CD14-positive monocyte (primary cell): ENCODE measurements around the gene TPO.

- CAGE, long polyA plus RNA: no peak
Measured at GRCh38 chr2:10708-11019, 35.6 kb downstream of the FAM110C start.

DNA sequence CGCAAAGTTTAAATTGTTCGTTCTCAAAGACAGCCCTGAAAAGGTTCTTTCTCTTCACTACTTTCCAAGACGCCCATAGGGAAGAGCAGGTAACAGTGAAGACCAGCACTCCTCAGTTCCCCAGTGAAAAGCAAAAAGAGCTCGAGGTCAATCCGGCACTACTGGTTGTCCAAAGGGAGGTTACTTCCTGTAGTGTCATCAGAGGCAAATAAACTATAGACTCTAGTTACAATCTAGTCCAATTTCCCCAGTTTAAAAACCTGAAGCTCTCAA lies 1.8 kb downstream of the FAM110C start:
- CAGE, long polyA plus RNA: no peak

DNA sequence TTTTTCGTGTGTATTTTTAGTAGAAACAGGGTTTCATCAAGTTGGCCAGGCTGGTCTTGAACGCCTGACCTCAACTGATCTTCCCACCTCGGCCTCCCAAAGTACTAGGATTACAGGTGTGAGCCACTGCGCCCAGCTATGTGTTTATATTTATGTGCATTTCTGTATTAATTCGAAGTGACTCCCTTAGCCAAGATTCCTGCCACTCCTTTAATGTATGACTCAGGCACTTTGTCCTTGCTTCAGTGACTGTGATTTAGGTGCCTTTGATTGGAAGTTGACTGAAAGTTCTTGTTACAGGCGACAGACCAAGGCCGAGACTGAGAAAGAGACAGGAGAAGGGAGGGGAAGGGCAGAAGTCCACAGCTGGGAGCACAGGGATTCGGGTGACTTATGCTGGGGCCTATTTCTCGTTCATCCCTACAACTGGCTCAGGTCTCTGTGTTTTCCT lies 42.7 kb downstream of the TMEM18 start:
- CAGE, long polyA plus RNA: no peak

DNA sequence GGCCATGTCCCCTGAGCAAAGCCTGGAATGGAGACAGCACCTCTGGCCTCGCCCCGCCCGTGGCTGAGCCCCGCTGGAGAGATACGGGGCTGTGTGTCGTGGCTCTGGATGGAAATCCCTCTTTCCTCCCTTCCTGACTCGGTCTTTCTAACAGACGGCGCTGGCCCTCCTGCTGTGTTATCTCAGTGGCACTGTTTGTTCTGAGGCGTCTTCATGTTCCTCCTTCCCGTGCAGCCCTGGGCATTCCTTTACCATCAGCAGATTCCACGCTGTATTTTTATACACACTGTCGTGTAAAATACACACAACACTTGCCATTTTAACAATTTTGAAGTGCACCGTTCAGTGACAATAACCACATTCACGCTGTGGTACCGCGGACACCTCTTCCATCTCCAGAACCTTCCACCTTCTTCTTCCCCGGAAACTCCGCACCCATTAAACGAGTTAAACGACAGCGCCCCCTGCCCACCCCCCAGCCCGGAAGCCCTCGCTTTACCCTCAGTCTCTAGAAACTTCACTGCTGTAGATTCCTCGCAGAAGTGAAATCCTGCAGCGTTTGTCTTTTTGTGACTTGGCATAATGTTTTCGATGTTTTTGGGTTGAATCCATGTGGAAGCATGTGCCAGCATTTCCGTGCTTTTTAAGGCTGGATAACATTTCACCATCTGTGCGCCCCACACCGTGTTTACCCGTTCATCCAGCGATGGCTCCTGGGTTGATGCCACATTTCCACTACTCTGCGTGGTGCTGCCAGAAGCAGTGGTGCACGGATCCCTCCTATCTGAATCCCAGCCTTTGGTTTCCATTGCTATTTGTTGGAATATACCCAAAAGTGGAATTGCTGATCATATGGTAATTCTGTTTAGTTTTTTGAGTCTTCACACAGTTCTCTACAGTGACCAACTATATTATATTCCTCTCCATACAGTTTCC lies 31.9 kb upstream of the TMEM18 start:
- CAGE, long polyA plus RNA: no peak

- CAGE, long polyA plus RNA: no peak
Measured at GRCh38 chr2:1162684-1163662, 212.3 kb downstream of the SNTG2 start.

DNA sequence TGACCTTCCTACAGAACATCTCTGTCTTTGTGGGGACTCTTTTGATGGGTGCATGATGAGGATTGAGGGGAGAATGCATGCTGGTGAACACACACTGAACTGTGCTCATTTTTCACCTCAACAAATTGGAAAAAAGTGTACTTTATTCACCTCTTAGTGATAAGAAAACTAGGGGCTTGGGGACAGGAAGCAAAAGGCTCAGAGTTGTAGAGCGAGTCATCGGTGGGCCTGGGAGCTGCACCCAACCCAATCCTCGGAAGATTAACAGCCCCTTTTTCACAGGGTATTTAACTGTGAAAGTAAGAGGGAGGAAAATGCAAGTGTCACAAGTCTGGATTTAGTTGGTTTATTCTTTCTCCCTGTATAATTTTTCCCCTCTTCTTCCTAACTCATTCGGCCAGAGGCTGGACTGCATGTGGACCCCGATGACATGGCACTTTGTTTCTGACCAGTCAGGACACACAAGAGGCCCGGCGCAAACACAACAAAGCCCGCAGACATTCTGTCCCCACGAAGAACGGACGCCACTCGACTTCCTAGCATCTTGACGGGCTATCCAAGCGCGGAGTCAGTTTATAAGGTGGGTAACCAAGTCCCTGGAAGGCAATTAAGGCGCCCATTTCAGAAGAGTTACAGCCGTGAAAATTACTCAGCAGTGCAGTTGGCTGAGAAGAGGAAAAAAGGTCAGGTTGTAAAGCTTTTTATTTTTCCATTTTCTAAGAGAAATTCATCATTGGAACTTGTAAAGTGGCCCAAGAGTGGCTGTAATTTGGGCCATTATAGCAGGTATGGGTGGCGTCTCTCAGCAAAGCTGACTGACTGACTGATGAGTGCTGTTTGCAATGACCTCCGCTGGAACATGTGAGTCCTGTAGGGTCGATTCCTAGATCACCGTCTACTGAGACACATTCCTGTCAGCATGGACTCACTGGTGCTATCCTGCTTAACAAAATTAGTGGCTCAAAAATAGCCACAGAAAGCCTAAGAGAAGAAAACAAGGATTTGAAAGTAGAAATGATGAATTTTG lies at the start of gene TPO:
TSS of gene TPO (plus strand) at position 601 of the 1,027 bp plus-strand sequence.
- CAGE, long polyA plus RNA: no peak

DNA sequence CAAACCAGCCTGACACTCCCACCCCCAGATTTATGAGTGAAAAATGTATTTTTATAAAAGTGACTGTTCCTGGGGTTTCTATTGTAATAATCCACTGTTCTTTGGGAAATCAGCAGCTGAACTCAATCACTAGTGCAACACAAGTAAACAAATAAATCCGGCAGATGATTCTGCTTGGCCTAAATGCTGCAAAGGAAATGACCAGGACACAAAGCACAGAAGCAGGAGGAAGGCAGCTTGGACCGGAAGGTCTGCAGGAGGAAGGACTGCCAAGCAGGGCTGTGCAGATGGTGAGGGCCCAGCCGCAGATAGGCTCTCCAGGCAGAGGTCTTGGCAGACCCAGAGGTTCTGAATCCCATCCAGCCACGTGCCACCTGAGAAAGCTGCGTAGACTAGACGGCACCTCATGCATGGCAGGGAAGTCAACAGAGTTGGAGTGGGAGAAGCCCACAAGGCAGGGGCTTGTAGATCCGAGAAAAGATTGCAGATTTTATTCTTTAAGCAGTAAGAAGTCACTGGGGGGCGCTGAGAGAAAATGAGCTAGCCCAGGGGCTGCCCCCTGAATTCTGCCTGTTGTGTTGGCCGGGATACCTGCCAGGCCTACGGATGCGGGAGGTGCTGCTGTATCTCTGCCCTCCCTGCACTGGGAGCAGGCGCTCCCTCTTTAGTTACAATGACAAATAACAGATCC lies 153.6 kb downstream of the PXDN start:
- CAGE, long polyA plus RNA: no peak

GRCh38 chr2:1591257-1591738 lies 153.0 kb downstream of the PXDN start:
- CAGE, long polyA plus RNA: no peak

GRCh38 chr2:1625213-1626177 lies 118.8 kb downstream of the PXDN start:
- CAGE, long polyA plus RNA: no peak

- CAGE, long polyA plus RNA: no peak
Measured at GRCh38 chr2:1640501-1641157, 103.7 kb downstream of the PXDN start.

DNA sequence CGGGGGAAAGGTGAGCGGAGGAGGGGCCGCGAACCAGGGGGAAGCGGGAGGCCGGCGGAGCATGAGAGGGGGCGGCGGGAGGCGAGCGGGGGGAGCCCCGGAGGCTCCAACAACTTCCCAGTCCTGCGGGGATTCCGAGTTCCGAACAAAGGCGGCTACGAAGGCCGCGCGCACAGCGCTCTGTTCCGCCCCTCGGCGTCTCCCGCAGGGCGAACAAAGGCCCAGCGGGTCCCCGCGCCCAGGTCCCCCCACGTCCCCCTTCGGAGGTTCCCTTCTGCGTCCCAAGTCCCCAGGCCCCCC lies 523 bp downstream of the PXDN start:
- CAGE, long polyA plus RNA: no peak

- CAGE, long polyA plus RNA: no peak
Measured at GRCh38 chr2:1997250-1997984, 253.1 kb upstream of the PXDN start.

DNA sequence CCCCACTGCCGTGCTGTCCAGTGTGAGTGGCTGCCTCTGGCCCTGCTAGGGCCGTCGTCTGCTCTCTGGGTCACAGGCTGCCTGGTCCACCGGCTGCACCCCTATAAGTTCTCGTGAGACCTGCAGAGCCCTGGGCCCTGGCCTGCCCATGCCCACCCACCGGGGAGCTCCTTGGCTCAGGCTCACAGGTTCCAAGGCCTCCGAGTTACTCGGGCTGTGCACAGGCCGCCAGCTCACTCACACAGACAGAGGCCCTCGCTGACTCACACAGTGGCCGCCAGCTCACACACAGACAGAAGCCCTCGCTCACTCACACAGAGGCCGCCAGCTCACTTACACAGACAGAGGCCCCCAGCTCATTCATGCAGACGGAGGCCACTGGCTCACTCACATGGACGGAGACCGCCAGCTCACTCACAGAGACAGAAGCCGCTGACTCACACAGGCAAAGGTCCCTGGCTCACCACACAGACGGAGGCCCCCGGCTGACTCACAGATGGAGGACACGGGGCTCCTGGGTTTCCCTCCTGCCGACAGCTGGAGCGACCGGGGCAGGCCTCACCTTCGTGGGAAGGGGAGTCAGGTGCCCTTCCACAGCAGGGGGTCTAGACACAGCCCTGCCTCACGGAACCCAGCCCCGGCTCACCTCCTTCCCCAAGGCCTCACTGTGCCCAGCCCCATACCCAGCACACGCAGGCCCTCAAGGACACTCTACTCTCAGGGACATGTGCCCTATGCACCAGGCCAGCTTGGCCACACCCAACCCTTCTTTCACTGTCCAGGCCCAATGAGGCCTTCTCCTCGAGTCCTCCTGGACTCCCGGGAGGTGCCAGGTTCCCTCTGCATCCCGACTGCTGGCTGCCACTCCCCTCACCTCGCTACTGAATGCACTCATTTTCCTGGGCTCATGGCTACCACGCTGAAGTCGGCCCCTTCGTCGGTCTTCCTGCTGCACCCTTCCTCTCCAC lies 334.3 kb upstream of the MYT1L start:
- CAGE, long polyA plus RNA: no peak

GRCh38 chr2:3449630-3450260 lies 69.6 kb downstream of the ADI1 start:
- CAGE, long polyA plus RNA: no peak

DNA sequence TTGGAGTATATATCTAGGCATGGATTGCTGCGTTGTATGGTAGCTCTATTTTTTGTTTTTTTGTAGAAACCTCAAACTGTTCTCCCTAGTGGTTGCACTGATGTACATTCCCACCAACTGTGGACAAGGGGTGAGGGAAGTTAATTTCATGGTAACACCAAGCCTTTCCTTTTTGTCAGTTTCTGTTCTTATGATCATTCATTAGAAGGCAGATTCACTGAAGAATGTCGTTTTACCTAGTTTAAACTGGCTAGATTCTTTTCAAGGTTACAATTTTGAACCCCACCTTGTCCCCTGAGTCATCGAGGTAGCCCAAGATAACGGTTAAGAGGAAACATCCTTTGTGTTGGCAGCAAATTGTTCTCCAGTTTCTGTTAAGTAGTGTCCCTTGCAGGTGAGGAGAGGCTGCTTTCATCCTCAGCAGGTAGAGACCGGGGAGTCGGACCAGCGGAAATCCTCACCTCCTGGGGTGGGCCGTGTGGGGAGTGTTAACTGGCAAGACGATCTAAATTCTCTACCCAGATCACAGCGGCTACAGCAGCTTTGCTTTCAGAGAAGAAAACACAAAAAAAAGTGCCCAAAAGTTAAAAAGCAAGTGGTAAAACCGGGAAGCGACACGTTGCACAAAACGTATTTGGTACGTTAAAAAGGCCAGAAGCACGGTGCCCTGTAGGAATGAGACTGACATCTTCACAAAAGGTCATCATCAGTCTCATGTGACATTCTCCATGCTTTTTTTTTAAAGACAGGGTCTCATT lies 63.3 kb downstream of the ADI1 start:
- CAGE, long polyA plus RNA: no peak

DNA sequence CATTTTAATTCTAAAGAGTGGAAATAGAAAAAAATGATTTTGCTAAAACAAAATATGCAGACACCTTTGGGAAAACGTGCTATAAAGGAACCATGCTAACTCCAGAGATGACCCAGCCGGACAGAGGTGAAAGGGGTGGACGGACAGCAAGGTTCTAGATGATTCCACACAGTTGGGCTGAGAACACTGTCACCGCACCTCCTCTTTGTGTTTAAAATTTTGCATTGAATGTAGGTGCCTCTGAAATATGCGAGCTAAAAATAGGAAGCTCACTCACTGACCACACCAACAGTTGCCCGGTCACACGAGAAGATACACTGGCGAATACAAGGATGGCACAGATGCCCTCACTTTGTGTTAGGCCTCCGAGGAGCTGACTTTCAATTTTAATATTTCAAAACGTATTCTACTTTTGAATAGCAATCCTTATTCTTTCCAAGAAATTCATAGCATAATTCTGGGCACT lies 48.5 kb downstream of the ADI1 start:
- CAGE, long polyA plus RNA: no peak

DNA sequence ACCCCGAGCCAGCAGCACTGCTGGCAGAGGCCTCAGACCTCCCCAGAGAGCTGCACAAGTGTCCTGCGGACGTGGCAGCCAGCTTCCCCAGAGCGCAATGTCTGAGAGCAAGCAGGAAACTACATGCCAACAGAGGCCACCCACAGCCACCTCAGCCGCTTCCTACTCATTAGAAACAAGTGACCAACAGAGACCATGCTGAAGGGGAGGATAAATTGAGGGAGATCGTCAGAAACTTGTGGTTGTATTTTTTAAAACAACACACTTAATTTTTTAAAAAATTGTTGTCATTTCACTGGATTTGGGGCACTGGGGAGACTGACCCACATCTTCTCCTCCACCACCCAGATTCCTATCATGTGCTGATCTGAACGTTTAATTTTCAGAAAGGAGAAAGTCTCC lies 28.4 kb downstream of the ADI1 start:
- CAGE, long polyA plus RNA: no peak

GRCh38 chr2:3598931-3599330 lies 4.0 kb downstream of the COLEC11 start:
- CAGE, long polyA plus RNA: no peak

DNA sequence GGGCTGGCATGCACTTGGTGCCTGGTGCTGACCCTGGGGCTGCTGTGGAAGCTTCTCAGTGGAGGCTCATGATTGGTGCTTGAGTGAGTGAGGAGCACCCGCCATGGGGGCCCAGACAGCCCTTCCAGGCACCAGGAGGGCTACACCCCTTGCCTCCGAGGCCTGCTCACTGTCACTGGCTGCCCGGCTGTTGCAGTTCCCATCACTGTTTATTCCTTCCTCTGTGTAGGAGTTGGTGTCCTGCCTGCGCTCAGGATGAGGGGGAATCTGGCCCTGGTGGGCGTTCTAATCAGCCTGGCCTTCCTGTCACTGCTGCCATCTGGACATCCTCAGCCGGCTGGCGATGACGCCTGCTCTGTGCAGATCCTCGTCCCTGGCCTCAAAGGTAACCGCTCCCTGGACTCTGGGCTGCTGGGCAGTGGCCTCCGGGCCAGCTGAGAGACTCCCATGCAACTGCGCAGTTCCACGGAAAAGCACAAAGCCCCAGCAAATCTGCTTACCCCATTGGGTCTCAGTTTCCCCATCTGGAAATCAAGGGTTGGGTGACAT lies 9.2 kb downstream of the COLEC11 start:
- CAGE, long polyA plus RNA: no peak

DNA sequence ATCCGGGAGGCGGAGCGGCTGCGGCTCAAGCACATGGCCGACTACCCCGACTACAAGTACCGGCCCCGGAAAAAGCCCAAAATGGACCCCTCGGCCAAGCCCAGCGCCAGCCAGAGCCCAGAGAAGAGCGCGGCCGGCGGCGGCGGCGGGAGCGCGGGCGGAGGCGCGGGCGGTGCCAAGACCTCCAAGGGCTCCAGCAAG lies 732 bp downstream of the SOX11 start:
- CAGE, long polyA plus RNA: no peak